Heart left ventricle (tissue), 7 donors: Measurements from ENCODE around the gene MFSD4A.

GRCh38 chr1:204651182-204651653 lies 34.3 kb downstream of the LRRN2 start:
- PRO-cap, 6 experiments = no peak in any of the 6 experiments
- RAMPAGE, long total RNA, 2 experiments = no peak in any of the 2 experiments
- RRBS = no CpG with 5 or more reads among the region's 3 CpGs

DNA sequence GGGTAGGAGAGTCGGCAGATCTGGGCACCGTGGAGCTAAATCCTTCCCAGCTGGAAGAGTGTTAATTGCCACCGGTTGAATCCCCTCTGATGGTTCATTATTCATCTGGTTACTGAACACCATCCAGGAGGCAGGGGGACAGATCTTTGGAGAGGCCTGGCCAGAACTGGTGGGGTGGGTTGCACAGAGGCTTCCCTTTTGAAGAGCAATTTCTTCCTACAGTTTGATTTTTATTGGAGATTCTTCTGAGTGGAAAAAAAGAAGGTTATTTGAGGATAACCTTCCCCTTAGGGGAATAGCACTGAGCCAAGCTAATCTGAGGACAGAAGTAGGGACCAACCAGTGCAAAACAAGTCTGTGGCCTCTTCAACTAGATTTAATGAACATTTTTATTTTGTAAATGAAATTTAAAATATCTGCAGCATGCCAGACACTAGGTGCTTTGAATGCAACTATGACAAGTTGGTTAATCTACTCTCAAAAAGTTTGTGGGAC lies 50.4 kb downstream of the NFASC start:
- PRO-cap, 6 experiments = no peak in any of the 6 experiments
- RAMPAGE, long total RNA, 2 experiments = no peak in any of the 2 experiments
- RRBS = no CpG with 5 or more reads among the region's 3 CpGs

- PRO-cap, 6 experiments = peak in 2 of 6 experiments; most common plus-strand start chr1:204960122 (in 2); most common minus-strand start chr1:204959998 (in 1)
- RAMPAGE, long total RNA, 2 experiments = no peak in any of the 2 experiments
- RRBS = no CpG with 5 or more reads among the region's 3 CpGs
Measured at GRCh38 chr1:204959853-204960386, 83.1 kb upstream of the CNTN2 start.

DNA sequence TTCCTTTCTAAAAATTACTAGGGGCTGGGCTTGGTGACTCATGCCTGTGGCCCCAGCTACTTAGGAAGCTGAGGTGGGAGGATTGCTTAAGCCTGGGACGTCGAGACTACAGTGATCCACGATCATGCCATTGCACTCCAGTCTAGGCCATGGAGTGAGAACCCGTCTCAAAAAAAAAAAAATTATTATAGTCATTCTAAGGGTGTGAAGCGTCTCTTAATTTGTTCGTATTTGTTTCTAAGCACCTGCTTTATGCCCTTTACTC lies 33.7 kb downstream of the TMCC2 start:
- PRO-cap, 6 experiments = peak in 1 of 6 experiments; most common plus-strand start position 89 of the sequence (in 1)
- RAMPAGE, long total RNA, 2 experiments = no peak in any of the 2 experiments
- RRBS = no CpG with 5 or more reads among the region's 6 CpGs

DNA sequence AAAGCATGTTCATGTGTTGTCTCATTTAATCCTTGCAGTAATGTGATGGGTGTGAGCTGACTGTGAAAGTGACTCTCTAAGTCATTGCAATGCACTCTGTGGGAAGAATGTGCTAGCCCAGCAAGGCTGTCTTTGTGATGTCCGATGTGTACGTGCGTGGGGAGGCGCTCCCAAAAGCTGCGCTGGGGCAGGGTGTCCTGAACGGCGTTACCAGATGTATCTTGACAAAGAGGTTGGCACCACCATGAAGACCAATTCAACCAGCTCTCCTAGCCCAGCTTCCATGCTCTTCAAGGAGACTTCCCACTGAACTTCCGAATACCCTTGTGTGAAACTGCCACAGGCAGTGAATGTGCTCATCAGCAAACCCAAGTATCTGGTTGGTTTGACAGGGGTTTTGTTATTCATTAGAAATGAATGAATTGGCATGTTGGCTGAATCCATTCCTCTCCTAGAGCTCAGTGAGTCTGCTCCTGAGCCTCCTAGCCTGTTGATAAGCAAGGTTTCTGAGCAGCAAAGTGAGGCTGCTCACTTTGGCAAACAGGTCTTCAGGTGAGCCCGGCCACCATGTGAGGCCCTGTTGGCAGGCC lies 28.0 kb downstream of the NUAK2 start:
- PRO-cap, 6 experiments = no peak in any of the 6 experiments
- RAMPAGE, long total RNA, 2 experiments = no peak in any of the 2 experiments
- RRBS = no CpG with 5 or more reads among the region's 9 CpGs

DNA sequence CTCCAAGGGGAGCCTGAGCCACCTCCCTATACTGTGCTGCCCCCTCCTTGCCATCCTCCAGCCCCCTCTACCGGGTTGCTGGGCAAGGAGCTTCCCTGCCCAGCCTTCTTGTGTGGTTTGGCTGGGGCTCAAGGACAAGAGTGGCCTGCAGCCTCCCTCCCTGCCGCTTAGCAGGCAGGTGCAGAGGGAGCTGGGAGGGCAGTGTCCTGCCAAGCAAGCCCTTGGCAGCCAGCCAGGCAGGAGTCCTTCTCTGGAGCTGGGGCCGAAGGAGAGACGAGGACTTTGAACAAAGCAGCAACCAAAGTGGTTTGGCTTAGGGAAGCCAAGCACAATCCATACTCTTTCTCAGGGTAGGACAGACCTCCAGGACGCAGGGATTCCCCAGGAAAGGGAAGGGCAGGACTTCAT lies 4.0 kb downstream of the NUAK2 start:
- PRO-cap, 6 experiments = no peak in any of the 6 experiments
- RAMPAGE, long total RNA, 2 experiments = no peak in any of the 2 experiments
- RRBS = no CpG with 5 or more reads among the region's 5 CpGs

GRCh38 chr1:205442346-205443028 lies 13.4 kb downstream of the BLACAT1 start:
- PRO-cap, 6 experiments = no peak in any of the 6 experiments
- RAMPAGE, long total RNA, 2 experiments = no peak in any of the 2 experiments
- RRBS = 95% methylated on average over 3 of the region's 6 CpGs

DNA sequence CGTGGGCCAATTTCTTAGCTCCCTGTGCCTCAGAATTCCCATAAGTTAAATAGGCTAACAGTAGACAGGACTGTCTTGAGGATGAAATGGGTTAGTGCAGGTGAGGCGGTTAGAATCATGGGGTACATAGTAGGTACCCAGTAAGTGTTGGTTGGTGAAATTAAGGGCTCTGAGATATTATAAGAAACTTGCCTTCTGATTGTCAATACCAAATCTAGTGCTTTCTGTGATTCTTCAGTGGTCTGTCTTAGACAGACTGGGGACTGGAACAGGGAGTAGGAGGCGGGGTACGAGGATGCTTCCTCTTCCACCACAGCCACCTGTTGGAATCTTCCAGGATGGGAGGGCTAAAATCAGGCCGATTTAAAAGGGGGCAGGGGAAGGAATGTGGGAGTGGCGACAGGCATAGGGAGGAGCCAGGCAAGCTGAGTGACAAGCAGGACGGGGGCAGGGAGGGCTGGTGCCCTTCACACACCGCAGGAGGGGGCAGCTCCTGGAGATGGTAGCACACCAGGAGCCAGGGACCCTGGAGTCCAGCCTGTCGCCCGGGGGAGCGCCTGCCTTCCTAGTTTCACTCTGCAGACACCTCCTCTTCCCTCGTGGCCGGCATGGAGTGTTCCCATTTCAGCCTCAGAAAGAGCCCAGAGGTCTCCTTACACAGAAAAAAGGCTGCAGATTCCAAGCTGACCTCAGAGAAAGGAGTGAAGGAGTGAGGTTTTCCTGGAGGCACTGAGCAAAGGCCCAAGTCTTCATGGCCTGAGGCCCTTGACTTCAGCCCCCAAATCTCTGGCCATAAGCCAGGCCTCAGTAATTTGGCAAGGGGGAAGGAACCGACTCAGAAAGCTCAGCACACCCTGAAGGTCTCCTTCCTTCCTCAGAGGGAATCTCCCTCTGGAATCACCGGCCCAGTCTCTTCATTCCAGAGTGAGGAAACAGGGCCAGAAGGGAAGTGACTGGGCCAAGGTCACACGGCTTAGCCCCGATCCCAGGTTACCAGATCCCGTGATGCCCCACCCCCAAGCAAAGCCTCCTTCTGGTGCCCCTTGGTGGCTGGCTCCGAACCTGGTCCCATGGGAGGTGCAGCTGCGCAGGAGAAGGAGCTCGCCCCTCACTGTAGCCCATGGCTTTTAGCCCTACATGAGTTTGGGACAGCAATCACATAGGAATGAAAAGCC lies 8.3 kb downstream of the BLACAT1 start:
- PRO-cap, 6 experiments = no peak in any of the 6 experiments
- RAMPAGE, long total RNA, 2 experiments = no peak in any of the 2 experiments
- RRBS = 2% methylated on average over 2 of the region's 21 CpGs

DNA sequence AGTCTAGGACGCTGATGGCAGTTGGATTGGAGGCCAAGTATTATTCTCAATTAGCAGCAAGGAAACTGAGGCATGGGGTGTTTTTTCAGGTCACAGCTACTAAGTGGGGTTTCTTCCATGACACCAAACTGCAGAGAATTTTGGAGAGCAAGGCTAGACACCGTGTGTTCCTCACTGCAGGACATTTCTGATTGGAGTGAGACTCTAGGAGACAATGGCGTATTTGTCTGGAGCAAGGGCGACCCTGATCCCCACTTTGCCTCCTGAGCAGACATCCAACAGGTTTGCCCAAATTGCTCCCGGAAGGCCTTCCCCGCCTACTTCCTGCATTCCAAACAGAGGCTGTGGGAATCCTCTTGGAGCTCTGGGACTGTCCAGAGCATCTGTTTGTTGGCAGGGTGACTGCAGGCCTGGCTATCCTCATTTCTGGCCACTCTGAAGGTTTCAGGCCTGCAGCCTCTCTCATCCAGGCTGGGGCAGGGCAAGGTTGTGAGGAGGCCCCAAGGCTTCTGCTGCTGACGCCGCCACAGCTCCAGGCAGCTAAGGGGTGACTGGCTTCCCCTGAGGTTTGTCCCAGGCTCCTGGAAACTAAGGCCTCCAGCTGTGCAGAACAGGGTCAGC lies 11.2 kb downstream of the CDK18 start:
- PRO-cap, 6 experiments = peak in 3 of 6 experiments; most common plus-strand start position 377 of the sequence (in 1); most common minus-strand start position 553 of the sequence (in 2)
- RAMPAGE, long total RNA, 2 experiments = no peak in any of the 2 experiments
- RRBS = no CpG with 5 or more reads among the region's 8 CpGs

DNA sequence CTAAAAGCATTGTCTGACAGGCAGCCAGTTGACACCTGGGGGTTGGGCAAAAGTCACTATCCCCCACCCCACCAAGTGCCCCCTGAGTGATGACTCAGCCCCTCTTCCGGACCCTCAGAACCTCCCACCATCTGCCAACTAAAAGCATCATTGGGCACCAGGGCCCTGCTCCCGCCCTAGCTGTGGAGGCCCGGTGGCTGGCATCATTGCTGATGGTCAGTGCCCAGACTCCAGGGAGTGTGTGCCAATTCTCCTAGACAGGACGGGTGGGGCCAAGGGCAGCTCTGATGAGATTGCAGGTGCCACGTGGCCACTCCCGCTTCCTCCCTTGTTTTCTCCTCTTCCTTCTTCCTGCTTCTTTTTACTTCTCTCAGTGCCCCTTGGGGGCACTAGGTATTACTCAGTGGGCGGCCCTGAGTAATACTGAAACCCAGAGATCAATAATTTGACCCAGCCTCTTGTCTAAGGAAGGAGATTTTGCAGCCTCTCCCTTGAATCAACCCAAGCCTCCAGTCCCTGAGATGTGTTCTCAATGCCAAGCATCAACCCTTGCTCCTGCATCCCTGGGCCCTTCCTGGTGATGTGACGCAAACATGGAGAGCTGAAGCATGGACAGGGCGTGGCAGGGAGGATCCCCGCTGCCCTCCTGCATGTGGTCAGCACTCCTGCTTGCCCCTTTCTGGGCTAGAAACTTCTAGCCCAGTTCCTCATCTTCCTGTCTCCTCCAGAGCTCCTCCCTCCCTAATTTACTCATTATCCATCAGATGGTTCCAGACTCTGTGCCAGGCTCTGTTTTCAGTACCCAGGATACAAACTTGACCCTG lies 32.0 kb upstream of the MFSD4A start:
- PRO-cap, 6 experiments = no peak in any of the 6 experiments
- RAMPAGE, long total RNA, 2 experiments = no peak in any of the 2 experiments
- RRBS = 17% methylated on average over 3 of the region's 10 CpGs

- PRO-cap, 6 experiments = peak in 4 of 6 experiments; most common plus-strand start chr1:205569014 (in 4); most common minus-strand start chr1:205568919 (in 3)
- RAMPAGE, long total RNA, 2 experiments = no peak in any of the 2 experiments
- RRBS = 2% methylated on average over 35 of the region's 102 CpGs
Measured at GRCh38 chr1:205568506-205569486, at the start of gene MFSD4A. MFSD4A (plus strand) TSS chr1:205569014.

DNA sequence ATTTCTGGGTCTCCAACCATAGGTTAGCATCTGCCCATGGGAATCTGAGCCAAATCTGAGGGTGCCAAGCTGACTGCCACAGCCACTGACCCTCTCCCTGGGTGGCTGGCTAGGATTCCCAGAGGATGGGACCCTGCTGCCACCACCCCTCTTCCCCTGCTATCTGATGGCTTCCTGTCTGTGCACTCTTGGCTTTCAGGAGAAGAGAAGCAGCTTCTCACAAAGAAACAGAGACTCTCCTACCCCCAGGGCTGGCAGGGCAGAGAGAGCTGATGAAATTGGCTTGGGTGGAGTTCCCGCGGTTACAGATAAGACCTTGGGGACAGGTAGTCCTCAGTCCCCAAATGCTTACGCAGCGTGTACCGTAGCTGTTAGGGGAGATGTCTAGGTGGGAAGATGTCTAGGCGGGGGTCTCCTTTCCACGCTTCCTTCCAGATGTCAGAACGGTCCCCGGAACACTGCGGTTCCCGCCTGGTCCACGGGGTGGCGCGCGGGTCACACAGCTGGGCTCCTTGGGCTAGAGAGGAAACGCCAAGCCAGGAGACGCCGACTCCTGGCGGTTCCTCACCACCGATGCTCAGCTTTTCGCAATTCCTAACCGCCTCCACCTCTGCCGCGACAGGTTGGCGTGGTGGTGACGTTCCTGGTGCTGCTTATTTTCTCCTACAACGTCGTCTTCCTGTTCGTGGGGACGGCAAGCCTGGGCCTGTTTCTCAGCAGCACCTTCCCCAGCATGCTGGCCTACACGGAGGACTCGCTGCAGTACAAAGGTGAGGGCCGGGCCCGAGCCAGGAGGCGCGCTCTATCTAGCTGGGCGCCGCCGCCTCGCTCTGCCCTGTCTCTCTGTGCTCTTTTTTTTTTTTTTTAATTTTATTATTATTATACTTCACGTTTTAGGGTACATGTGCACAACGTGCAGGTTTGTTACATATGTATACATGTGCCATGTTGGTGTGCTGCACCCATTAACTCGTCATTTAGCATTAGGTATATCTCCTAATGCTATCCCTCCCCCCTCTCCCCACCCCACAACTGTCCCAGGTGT lies 23.0 kb downstream of the MFSD4A start:
- PRO-cap, 6 experiments = peak in 1 of 6 experiments; most common plus-strand start position 520 of the sequence (in 1)
- RAMPAGE, long total RNA, 2 experiments = no peak in any of the 2 experiments
- RRBS = no CpG with 5 or more reads among the region's 43 CpGs

DNA sequence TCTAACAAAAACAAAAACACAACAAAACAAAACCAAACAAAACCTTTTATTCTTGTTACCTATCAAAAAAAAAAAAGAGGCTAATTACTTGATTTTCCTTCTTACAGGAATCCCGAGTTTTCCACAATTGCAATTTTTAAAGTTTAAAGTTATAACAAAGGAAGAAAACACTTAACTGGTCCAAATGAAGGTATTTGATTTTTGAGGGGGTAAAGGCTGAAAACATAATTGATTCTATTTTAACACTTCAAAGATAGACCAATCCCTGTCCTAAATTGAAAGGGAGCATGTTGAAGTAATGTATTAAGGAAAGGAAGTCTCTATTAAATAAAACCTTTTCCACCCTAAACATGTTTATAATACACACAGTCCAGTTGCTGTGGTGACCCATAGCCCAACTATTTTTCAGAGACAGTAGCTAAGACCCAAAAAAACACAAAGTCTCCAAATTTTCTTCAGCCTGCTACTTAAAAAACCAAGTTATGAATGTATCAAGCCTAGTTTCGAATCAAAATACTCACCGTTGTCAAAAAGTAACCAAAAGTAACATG lies 1.7 kb downstream of the ELK4 start:
- PRO-cap, 6 experiments = no peak in any of the 6 experiments
- RAMPAGE, long total RNA, 2 experiments = no peak in any of the 2 experiments
- RRBS = no CpG with 5 or more reads among the region's 3 CpGs

DNA sequence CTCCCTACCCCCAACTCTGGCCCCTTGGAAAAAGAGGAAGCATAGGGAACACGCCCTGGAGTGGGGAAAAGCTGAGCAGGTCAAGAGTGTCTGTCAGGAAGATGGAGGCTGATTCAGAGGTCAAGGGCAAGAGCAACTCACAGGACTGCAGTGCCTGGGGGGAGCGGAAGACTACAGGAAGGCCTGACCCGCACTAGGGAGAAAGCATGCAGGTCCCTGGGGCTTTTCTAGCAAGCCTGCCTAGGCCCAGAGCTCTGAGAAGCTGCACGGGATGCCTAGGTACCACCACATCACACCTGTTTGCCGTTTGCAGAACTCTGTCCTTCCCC lies 1.1 kb downstream of the SLC45A3 start:
- PRO-cap, 6 experiments = no peak in any of the 6 experiments
- RAMPAGE, long total RNA, 2 experiments = no peak in any of the 2 experiments
- RRBS = no CpG with 5 or more reads among the region's 5 CpGs

- PRO-cap, 6 experiments = no peak in any of the 6 experiments
- RAMPAGE, long total RNA, 2 experiments = no peak in any of the 2 experiments
- RRBS = no CpG with 5 or more reads among the region's 1 CpG
Measured at GRCh38 chr1:205703046-205703454, 22.7 kb upstream of the SLC45A3 start.

- PRO-cap, 6 experiments = no peak in any of the 6 experiments
- RAMPAGE, long total RNA, 2 experiments = no peak in any of the 2 experiments
- RRBS = no CpG with 5 or more reads among the region's 2 CpGs
Measured at GRCh38 chr1:205723789-205724280, 26.1 kb downstream of the NUCKS1 start.

GRCh38 chr1:205727468-205728043 lies 22.4 kb downstream of the NUCKS1 start:
- PRO-cap, 6 experiments = no peak in any of the 6 experiments
- RAMPAGE, long total RNA, 2 experiments = no peak in any of the 2 experiments
- RRBS = no CpG with 5 or more reads among the region's 7 CpGs

GRCh38 chr1:205748822-205749646 lies 948 bp downstream of the NUCKS1 start:
- PRO-cap, 6 experiments = peak in 6 of 6 experiments; most common plus-strand start chr1:205749186 (in 2); most common minus-strand start chr1:205749073 (in 4)
- RAMPAGE, long total RNA, 2 experiments = no peak in any of the 2 experiments
- RRBS = 2% methylated on average over 12 of the region's 47 CpGs

DNA sequence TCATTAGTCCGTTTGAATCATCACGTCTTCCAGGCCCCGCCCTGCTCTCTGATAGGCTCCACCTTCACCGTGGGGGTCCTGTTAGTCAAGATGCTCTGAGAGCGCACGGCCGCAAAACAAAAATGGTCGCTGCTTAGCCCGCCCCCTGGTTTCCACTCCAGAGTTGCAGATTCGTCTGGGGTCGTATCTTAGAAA lies 212 bp upstream of the NUCKS1 start:
- PRO-cap, 6 experiments = peak in 5 of 6 experiments; most common plus-strand start position 114 of the sequence (in 2)
- RAMPAGE, long total RNA, 2 experiments = no peak in any of the 2 experiments
- RRBS = no CpG with 5 or more reads among the region's 11 CpGs

- PRO-cap, 6 experiments = peak in 2 of 6 experiments; most common plus-strand start chr1:205784209 (in 1); most common minus-strand start chr1:205783946 (in 1)
- RAMPAGE, long total RNA, 2 experiments = no peak in any of the 2 experiments
- RRBS = no CpG with 5 or more reads among the region's 15 CpGs
Measured at GRCh38 chr1:205783763-205784563, 8.7 kb upstream of the RAB29 start.